Fibroblast of the aortic adventitia (primary cell): ENCODE results near the genes GPR180 and ABCC4.

DNA sequence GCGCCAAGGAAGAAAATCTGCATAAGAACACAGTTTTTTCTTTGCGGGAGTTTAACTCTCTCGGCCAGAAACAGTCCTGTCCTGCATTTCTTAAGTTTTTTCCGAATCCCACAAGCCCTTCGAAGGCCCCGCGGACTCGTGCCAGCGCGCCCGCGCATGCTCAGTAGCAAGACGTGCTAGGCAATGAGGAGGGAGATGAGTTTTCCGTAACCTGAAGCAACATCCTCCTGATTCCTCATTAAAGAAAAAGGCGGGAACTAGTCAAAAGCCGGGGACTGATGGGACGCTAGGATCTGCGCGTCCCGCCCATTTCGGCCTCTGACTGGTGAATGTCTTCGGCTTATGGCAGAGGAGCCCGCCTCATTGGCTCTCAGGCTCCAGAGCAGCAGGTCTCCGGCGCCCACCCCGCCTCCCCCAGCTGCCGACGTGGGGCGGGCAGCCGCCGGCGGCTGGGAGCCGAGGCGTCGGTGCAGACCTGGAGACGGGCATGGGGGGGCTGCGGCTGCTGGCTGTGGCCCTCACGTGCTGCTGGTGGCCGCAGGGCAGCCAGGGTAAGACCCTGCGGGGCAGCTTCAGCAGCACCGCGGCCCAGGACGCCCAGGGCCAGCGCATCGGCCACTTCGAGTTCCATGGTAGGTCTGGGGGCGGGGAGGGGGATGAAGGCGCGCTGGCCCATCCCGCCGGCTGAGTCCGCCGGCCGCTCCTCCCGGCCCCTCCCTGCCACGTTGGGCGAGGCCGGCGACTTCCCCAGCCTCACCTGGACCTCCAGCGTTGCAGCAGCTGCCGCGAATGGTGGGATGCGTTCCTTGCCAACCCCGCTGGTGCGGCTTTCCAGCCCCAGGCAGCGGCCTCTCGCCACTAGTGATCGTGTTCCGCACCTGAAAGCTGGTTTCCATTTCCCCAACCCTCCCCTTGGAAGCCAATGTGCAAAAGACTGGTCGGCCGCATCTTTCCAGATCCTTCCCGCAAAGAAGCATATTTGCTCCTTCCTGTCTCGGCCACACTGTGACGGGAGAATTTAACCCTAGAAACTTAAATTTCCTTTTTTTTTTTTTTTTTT, at the start of gene GPR180:
Gene GPR180, plus strand, starts transcription at position 417 of the 1,060 bp plus-strand sequence.
- CAGE, long polyA plus RNA, result no peak

- CAGE, long polyA plus RNA, result no peak
These were observed 1.9 kb downstream of the SOX21 start for GRCh38 chr13:94710348-94710855.

- CAGE, long polyA plus RNA, result no peak
These were observed 137.9 kb upstream of the SOX21 start for GRCh38 chr13:94850367-94850617.

DNA sequence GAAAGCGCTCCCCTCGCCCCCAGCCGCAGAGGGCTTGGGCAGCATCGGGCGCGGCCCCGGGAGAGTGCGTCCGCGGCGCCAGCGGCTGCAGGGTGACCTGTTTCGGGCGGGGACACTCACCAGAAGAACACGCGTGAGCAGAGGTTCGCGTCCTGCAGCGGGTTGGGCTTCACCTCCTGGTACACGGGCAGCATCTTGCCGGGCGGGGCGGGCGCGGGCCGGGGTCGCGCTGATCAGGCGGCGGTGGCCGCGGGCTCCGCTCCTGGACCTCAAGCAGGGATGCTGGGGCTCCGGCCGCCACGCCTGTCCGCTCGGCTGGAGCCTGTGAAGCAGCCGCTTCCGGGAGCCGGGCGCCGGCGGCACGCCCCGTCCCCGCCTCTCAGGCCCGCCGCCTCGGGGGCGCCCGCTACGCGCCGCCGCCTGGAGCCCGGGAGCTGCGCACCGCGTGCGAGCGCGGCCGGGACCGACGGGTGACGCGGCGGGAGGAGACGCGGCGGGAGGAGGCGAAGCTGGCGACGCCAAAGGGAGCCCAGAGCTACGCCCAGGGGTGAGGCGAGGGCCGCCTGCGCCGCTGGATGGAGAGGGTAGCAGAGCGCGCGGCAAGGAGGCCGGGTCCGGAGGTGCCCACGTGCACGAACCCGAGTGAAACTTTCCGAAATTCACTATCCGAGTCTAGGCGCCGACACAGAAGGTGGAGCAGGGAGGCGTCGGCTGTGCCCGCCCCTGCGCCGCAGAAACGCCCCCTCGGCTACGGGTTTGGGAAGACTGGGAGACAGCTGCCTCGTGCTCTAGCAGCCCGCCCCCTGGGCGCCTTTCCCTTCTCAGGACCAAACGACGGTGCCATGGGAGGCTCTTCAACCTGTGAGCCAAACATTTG, at the start of gene ABCC4:
Gene ABCC4, minus strand, starts transcription at position 331 of the 877 bp plus-strand sequence.
- CAGE, long polyA plus RNA, result no peak

DNA sequence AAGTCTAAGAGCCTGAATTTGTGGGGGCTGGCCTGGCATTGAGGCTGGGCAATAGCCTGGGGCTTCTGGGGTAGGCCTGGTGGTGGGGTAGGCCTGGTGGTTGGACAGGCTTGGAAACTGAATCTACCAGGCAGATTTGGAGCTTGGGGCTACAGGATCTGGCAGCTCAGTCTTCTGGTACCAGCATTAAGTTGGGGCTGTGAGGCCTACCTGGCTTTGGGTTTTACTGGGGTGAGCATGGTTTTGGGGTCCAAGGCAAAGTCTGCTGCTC, 176.9 kb downstream of the UGGT2 start:
- CAGE, long polyA plus RNA, result no peak

GRCh38 chr13:95897890-95898602, 155.2 kb downstream of the UGGT2 start:
- CAGE, long polyA plus RNA, result no peak

DNA sequence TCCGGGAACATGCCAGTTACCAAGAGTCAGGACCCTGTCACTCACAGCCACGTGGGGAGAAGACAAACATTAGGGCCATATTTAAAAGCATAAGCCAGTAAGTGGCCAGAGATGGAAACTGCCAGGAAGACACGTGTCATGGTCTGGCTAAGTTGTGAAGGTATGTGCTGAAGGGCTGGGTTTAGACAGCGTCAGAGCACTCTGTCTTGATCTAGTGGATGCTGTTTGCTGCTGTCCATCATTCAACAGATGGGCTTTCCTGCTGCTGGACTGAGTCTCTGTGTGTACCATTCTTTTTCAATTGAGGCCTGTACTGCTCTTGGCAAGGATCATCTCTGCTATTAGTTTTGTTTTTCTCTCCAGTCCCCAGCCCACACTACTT, 128.6 kb downstream of the HS6ST3 start:
- CAGE, long polyA plus RNA, result no peak

DNA sequence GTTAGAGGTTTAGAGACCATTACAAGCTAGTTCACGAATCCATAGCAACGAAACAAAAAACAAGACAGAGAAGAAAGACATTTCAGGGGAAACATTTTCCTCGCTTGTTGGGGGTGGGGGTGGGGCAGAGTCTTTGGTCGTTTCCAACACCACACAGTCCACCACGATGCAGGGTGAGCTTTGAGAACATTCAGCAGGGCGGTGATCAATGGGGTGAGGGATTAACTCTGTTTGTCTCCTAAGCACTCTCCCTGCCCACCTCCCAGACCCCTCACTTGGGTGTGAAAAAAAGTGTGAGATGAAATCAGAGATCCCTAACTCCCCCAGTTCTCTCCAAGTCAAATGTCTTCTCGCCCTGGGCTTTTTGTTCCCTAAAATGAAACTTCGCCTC, 579 bp downstream of the OXGR1 start:
- CAGE, long polyA plus RNA, result no peak

- CAGE, long polyA plus RNA, result no peak
These were observed 112.3 kb upstream of the MBNL2 start for GRCh38 chr13:97109737-97110270.

GRCh38 chr13:97142467-97143075, 79.6 kb upstream of the MBNL2 start:
- CAGE, long polyA plus RNA, result no peak

DNA sequence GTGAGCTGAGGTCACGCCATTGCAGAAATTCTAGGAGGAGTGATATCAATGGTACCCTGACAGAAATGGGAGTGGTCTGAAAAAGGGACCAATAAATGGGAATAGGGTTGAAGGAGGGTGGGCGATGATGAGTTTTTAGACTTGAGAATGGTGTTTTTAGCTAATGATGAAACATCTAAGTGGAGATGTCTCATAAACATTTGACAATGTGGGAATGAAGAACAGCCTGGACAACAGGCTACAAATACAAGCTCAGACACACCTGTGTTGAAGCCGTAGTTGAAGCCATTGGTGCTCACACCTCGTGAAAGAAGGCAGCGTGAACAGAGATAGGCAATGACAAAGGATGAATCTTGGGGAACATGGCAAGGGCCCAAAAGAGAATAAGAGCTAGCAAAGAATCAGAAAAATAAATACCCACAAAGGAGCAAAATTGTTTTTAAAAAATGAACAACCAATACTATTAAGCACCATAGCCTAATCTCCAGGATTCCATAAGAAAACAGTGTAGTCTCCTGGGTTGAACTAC, 8.2 kb downstream of the MBNL2 start:
- CAGE, long polyA plus RNA, result no peak

- CAGE, long polyA plus RNA, result no peak
These were observed 83.5 kb downstream of the MBNL2 start for GRCh38 chr13:97305475-97306237.

- CAGE, long polyA plus RNA, result no peak
These were observed 95.4 kb upstream of the RAP2A start for GRCh38 chr13:97338374-97339085.

- CAGE, long polyA plus RNA, result no peak
These were observed 30.9 kb downstream of the RAP2A start for GRCh38 chr13:97464614-97465529.

- CAGE, long polyA plus RNA, result no peak
These were observed 37.0 kb upstream of the FARP1 start for GRCh38 chr13:98105835-98106393.

DNA sequence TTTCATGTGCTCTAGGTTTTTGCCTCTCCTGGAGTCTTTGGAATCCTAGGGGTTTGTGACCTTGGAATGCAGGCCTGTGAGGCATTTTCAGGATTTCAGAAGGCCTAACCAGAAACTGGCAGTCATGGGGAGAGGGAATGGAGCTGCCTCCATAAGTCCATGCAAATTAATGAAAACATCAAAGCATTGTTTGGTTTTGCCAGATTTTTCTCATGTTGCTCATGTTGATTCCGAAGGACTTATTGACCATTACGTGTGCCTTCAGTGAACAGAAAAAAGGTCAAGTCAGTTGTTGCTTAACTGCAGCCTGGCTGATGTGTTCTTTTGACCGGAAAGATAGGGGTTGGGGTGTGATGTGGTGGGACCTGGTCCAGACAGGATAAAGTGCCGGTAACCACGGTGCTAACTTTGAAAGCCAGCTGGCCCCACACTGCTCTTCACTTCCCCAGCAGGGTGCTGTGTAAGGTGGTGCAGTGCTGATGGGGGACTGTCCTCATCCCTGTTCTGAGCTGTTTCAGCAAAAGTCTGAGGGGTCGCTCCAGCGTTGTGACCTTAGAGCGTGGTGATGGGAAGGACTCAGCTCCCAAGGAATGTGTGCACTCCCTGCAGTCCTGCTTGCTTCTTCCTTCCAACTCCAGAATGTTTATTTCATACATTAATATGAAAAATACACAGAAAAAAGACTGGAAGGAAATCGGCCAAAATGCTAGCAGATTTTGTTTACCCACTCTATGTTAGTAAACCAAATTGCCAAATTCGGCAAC, 3.5 kb downstream of the RNF113B start:
- CAGE, long polyA plus RNA, result no peak

DNA sequence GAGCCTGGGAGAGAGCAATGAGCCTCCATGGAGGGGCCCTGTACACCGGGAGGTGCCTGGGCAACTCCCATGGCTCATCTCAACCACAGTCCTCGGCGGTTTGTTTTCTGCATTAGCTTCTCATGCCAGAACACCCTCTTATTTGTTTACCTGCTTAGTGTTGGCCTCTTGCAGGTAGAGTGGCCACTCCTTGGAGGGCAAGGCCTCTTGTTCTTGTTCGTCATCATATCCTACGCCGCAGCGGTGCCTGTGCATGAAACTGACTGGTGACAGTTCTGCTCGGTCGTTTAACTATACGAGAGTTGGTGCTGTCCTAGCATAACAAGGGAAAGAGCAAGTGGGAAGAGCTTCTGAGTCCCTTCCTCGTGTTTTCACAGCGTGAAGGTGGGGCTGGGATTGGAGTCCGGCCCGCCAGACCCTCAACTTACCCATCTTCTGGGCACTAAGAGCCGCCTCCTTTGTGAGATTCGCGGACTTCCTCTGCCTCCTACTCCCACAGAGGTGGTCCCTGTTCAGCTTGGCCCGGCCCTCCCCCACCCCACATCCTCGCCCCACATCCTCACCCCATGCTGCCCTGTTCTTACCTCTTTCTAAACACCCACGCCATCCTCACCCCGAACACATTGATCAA, 40.6 kb upstream of the RNF113B start:
- CAGE, long polyA plus RNA, result no peak

DNA sequence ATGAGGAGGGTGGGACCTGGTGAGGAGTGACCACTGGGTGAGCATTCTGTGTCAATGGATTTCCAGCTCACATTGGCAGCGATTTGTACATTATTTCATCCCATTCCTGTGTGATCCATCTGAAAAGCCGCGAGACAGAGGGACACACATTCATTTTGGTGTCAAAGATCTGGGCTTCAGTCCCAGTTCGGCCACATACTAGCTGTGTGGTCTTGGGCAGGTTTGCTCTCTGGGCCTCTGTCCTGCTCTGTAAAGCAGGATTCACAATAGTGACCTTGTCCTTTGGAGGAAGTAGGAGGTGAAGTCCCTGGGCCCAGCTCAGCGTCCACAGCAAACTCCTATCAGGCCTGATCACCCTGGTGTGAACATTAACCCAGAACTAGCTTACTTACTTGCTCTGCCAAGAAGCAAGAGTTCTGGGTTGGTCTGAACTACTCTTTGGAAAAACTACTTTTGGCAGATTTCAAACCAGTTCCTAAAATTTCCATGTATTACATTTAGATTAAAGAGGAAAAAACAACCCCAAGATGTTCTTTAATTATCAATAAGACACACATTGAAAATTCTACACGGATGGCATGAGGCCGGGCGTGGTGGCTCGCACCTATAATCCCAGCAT, 89.2 kb upstream of the RNF113B start:
- CAGE, long polyA plus RNA, result no peak

GRCh38 chr13:98471943-98472573, 104.8 kb downstream of the STK24 start:
- CAGE, long polyA plus RNA, result no peak

DNA sequence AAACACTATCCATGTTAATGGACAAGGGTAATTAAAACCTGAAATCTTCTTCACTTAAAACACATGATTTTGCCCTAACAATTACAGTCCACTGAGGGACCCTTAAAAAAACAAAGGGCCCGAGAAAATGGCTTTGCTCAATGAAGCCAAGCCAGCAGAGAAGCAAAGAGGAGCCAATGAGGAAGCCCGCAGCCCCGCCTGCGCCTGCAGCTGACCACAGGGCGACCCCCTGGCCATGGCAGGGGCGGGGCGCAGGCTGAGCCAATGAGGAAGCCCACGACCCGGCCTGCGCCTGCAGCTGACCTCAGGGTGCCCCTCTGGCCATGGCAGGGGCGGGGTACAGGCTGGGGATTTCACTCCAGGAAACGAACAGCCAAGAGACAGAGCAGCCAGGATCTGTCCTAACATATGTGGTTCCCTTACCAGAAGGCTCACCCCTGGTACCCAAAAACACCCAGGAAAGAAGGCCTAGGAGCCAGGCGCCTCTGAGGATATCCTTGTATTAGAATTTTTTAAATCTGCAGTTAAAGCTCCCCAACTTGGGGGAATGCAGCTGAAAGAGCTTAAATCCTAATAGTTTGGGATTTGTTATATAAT, 101.4 kb downstream of the STK24 start:
- CAGE, long polyA plus RNA, result no peak